PC-3 (cell line): ENCODE measurements around a stretch of chr17.

- RAMPAGE, long total RNA: no peak
Observed at GRCh38 chr17:3475251-3475761, 491 bp upstream of the ASPA start.

DNA sequence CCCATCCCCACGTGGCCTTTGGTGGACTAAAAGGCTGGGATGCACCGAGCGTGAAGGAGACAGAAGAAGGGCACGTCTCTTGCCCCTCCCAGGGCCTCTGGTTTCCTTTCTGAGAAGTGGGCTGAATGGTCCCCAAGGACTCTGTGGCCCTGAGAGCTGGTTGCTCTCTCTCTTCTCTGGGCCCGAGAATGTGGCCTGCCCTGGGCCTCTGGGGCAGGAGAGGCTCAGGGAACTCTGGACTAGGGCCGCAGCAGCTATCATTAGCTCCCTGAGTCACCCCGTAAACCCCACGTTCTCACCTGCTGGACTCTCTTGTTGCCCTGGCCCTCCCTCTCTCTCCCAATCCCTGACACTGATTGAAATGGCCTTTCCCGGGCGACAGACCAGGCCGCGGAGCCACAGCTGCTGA is 775 bp downstream of the TRPV3 start:
- RAMPAGE, long total RNA: no peak

DNA sequence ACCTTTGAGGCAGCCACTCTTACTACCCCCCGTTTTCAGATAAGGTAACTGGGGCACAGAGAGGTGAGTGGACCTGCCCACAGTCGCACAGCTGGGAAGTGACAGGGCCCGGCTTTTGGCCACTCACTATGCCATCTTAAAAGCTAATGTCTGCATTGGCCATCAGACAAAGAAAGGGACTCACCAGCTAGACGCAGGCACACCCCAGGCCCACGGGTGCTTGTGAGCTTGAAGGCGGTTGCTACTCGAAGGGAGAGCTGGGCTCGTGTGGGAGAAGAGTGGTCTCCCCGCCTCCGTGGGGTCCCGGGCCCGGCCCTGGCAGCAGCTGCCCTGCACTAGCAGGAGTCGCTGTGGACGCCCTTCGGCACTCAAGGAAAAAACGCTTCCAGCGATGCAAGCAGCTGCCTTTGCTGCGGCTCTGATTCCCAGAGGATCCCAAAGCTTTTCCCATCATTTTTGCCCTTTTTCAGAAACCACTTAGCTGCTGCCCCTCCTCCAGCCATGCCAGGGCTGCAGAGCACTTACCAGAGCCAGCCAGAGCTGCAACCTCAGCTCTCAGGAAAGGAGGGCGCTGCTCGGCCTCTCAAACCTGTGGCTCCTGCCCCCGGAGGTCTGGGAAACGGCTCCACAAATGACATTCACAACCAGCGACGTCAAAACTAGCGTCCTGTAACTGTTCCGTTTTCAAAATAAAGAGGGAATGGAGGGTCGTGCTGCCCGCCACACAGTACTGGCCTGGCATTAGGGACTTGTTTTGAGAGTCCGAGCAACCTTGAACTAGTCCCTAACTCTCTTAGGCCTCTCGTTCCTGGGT is 12.3 kb downstream of the TRPV1 start:
- RAMPAGE, long total RNA: no peak

DNA sequence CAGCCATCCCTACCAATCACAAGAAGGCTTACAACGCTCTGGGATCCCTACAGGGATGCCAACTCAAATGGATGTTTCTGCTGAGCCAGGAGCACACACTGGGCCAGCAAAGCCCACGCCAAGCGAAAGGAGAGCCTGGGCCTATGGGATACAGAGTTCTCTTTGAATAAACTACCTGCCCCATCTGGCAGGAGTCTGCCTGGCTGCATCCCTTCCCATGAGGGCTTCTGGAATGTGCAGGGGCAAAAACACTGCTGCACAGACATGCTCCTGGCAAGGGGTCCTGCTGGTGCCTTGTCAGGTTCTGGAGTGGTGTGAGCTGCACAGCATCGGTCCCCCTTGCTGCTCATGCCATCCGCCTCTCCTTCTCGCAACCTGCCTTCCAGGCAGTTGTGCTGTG is 265 bp upstream of the TRPV1 start:
- RAMPAGE, long total RNA: no peak

- RAMPAGE, long total RNA: no peak
Observed at GRCh38 chr17:3835253-3835953, 10.6 kb downstream of the NCBP3 start.

GRCh38 chr17:3900334-3900941 is 7.6 kb upstream of the CAMKK1 start:
- RAMPAGE, long total RNA: no peak

- RAMPAGE, long total RNA: no peak
Observed at GRCh38 chr17:3944500-3944936, 19.7 kb downstream of the ATP2A3 start.

- RAMPAGE, long total RNA: no peak
Observed at GRCh38 chr17:3944937-3945717, 19.1 kb downstream of the ATP2A3 start.

DNA sequence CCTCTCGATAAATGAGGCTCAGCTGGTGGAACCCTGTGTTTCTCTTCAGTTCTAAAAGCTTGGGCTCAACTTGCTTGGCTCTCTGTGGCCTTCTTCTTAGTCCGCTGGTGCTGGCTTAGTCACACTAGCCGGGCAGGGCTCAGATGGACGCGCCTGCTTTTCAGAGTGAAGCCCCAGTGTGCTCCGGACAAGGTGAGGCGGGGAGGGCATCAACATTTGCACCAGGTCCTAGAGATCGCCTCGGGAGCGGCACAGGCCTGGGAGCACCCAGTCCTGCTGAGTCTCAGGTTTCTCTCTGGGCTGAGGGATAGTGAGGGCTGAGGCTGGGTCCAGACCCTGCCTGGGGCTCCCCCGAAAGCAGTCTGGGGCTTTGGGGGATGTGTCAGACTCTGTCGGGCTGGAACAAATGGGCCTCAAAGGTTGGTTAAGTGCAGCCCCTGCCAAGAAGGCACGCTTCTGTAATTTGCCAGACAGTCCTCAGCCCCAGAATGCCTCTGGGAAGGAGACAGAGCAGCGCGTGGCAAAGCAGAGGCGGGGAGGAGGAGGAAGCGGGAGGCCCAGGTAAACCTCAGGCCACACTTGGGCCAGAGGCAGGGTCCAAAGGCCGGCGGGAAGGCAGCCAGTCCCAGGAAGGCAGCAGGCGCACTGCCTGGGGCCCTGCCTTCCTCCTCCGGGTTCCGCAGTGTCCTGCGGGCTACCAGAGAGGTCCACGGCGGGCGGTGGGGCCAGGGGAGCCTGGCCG is 39.3 kb upstream of the ATP2A3 start:
- RAMPAGE, long total RNA: no peak

DNA sequence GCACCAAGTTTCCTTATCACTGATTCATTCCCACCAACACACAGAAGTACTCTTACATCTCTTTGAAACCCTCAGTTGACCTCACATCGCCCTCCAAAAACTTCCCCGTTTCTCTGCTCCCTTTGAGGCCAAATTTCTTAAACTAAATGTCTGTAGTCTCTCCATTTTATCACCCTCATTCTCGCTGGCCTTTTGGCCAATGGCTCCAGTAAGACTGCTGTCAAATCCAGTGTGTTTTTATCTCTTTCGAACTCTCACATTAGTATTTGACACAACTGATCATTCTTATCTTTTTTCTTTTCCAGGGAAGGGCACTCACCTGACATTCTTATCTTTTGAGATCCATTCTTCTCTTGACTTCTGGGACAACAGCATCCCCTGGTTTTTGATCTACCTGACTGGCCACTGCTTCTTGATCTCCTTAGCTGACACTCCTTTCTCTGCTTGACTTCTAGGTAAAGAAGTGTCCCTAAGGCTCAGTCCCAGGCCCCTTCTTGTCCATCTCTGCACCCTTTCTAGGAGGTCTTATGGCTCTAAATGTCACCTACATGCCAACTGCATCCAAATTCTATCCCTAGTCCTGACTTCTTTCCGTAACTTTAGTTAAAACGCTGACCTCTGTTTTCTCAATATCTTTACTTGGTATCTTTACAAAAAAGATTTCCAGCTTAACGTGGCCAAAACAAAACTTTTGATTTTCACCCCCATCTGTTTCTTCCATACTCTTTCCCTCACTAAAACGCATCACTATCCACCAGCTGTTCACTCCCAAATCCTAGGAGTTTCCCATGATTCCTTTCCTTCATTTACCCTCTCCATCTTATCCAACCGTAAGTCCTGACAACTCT is 81.7 kb downstream of the ZZEF1 start:
- RAMPAGE, long total RNA: no peak

- RAMPAGE, long total RNA: no peak
Observed at GRCh38 chr17:4086450-4086836, 56.4 kb downstream of the ZZEF1 start.

DNA sequence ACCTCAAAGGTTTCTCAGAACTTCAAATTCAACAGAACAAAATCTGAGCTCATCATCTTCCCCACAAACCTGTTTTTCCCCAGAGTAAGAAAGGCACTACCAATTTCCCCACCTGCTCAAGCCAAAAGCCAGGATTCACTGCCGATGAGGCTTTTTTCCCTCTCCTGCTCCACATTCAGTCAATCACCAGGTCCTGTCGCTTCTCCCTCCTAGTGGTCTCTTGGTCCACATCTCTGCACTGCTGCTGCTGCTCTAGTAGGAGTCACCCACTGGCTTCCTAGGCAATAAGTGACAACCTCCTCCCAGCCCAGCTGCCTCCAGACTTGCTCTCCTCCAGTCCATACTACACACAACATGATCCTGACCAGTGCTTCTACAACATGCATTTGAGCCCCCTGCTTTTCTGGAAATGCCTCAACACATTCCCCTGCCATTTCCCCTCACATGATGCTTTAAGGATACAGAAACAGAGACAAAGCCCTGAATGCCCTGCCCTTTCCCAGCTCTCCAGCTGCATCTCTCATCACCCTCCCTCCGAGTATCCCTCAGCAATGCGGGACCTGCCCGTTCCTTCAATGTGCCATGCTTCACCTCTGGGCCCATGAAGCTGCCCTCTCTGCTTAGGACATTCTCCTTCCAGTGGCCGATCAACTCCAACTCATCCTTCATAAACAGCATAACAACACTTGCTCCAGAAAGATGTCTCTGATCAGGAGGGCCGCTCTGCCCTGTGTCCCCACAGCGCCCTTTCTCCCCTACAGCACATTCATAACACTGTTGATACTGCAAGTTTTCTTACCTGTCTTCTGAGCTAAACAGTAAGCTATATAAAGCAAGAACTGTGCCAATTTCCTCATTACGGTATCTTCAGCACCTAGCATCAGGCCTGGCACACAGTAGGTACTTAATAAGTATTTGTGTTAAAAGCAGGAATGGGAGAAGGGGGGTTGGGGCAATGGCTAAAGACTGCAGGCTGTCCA is 48.0 kb downstream of the ZZEF1 start:
- RAMPAGE, long total RNA: no peak

DNA sequence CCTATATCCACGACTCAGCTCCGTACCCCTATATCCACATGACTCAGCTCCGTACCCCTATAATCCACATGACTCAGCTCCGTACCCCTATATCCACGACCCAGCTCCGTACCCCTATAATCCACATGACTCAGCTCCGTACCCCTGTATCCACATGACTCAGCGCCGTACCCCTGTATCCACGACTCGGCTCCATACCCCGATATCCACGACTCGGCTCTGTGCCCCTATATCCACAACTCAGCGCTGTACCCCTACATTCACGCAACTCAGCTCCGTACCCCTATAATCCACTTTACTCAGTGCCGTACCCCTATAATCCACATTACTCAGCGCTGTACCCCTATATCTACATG is 17.1 kb downstream of the CYB5D2 start:
- RAMPAGE, long total RNA: no peak

GRCh38 chr17:4247478-4248517 is 16.0 kb downstream of the ANKFY1 start:
- RAMPAGE, long total RNA: no peak

DNA sequence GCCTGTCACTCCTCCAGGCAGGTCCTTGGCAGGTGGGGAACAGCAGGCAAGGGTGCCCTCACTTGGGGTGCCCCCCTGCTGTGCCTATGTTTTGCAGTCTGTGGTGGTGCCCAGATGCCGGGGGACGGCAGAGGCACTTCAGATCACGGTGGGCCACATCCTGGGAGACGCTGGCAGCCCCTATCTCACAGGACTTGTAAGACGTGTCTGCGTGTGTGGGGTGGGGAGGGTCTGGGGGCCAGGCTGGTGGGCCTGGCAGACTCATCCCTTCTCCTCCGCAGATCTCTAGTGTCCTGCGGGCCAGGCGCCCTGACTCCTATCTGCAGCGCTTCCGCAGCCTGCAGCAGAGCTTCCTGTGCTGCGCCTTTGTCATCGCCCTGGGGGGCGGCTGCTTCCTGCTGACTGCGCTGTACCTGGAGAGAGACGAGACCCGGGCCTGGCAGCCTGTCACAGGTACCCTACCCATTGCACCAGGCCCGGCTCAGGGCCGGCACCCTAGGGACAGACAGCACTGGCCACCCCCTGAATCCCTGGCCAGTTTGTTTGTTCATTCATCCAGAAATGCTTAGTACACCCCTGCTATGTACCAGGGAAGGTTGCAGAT is 12.4 kb upstream of the SPNS2 start:
- RAMPAGE, long total RNA: no peak

DNA sequence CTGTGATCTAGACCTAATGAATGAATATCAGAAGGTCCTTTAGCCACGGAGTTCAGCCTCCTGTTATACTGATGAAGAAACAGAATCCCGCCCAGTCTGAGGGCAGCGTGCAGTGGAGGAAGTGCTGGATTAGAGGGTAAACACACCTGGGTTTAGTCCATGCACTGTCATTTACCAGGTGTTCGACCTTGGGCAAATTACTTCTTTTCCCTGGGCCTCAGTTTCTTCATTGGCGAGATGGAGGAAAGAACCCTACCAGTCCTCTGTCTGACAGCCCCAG is 2.3 kb upstream of the SPNS2 start:
- RAMPAGE, long total RNA: no peak

GRCh38 chr17:4519561-4520045 is 20.9 kb downstream of the SPNS2 start:
- RAMPAGE, long total RNA: no peak

DNA sequence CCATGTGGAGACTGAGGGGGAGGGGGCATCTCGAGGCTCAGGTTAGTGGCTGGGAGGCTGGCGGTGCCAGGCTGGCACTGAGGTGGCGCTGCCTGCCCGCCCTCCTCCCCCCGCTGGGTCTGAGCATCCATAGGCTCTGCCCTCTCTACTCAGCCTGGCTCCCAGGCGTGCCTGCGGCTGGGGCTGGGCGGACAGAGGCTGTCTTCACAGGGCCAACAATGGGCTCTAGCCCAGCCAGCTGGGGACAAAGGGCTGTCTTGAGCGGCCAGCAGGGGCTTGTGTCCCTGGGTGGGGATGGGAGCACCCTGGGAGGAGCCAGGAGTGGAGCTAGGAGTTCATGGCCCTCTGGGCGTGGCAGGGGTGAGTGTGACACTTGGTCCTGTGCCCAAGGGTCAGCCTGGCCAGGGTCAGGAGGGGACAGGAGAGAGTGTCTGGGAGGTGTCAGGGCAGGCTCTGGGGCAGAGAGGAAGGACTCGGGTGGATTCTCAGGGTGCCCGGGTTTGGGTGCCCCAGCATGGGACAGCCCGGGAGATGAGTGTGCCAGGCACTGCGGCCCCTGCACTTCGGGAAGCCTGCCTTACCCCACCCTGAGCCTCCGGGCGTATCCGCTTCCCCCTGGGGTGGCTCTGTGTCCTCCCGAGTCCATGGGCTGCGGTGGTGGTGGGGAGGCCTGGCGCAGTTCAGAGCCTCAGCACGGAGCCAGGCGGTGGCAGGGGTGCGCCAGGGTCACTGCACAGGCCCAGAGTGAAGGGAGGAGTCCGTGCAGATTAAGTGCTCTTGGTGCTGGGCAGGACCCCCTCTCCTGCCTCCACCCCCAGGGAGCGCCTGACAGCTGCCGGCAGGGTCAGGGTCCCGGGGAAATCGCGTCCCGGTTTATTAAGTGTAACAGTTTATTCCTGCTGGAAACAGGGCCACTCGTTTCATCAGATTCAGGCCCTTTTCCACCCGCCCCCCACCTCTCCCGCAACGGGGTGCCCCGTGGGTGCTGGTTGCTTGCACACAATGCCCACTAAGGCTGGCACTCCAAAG is 20.8 kb downstream of the MYBBP1A start:
- RAMPAGE, long total RNA: no peak

DNA sequence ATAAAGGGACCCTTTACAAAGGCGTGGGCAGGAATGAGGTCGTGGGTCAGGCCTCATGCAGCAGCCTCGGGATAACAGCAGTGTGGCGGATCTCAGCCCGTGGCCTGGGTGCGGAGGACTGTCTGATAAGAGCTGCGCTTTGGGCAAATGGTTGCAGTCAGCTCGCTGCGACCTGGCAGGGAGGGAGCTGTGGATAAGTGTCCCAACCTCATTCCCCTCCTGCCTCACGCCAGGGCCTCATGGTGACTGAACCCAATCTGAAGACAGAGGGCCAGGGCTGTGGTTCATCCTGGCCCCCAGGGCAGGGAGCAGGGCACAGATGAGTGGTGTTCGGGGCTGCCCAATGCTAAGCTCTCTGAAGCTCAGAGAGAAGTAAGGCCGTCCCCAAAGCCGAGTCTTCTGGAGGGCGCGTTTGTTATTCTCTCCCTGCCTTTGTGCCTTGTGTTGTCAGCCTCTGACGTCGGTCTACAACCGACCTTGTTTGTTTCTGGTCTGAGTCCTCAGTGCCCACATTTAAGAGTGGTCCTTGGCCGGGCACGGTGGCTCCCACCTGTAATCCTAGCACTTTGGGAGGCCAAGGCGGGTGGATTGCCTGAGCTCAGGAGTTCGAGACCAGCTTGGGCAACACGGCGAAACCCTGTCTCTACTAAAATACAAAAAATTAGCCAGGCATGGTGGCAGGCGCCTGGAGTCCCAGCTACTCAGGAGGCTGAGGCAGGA is 13.8 kb downstream of the SMTNL2 start:
- RAMPAGE, long total RNA: no peak

- RAMPAGE, long total RNA: no peak
Observed at GRCh38 chr17:4616811-4617532, 24.5 kb downstream of the ALOX15 start.